Measurements from ENCODE around the genes KCTD8 and GUF1.

DNA sequence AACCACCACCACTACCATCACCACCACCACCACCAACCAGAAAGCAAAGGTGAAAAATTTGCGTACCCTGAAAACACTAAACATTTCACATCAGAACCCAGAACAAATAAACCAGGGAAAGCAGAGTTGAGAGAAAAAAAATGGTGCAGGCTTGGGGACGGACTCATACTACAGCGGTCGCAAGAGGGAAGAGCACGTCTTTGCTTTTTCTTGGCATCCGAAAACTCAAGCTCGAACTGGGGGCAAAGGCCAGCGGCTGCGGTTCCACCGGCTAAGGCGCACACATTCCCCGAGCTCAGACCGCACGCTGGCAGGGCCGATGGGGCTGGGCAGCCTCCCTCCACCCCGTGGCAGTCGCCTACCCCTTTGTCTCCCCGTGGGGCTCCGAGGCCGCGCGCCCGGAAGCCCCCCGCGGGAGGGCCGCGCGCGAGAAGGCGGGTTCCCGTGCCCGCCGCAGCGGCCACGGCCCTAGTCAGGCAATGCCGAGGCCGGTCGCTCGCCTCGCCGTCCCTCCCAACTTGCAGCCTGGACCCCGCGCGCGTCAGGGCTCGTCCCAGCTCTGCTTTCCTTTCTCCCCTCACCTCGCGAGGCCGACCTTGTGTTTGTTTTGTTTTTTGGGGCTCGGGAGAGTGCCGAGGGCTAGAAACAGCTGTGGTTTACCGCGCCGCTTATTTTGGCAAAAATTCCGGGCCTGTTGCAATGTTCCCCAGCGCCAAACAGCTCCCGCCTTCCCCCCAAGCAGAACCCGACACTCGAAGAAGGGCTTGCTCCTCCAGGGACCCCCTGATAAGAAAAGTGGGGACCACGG, 739 bp upstream of the N4BP2 start:
- PRO-cap = no peak
CAGE:
- cytosol, long polyA plus RNA = no peak
- long polyA plus RNA = no peak
- nucleus, long polyA plus RNA = no peak

DNA sequence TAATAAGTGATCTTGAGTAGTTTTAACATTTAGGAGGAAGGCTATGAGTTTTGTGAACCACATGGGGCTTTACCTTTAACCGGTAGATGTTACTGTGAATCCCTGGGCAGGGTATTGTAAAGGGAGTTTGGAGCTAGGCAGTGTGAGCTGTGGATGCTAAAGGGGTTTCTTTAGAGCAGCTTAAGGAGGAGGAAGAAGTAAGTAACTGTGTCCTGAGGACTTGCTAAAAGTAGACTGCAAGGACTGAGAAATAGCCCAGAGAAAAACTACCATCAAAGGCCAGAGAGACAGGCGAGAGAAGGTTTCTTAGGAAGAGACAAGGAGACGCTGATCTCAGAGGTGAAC, 5.6 kb downstream of the RHOH start:
- PRO-cap = no peak
CAGE:
- cytosol, long polyA plus RNA = no peak
- long polyA plus RNA = no peak
- nucleus, long polyA plus RNA = no peak

DNA sequence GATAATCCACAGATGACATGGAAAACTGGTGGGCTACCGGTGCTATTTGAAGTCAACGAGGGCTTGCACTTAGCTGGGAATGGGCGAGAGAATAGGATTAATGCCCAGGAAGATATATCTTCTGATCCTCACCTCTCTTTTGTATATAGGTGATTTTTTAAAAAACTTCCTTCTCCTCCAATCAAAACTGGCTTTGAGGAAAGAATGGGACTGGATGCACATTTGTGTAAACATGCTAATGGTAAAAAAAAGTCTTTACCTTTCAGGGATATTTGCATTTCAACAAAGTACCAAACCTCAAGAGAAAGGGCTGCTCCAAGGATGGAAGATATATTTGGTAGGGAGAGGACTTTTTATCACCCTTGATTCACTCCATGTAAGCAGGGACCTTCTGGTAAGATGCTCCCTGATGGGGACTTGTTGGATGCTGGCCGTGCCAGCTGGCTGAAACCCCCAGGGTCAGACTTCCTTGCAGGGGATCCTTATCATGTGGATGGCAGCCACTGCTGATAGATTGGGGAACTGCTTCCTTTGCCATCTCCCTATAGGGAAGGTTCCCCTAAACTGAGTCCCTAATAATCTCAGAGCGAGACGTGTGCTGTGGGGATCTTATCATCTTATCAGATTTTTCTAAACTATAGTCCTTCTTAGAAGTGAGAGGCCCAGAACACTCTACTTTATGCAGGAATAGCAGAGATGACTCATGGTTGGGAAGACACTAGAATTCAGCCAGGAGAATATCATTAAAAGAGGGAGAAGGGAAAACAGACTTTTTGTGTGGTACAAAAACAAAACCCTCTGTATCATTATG, 15.8 kb downstream of the RHOH start:
- PRO-cap = no peak
CAGE:
- cytosol, long polyA plus RNA = no peak
- long polyA plus RNA = no peak
- nucleus, long polyA plus RNA = no peak

DNA sequence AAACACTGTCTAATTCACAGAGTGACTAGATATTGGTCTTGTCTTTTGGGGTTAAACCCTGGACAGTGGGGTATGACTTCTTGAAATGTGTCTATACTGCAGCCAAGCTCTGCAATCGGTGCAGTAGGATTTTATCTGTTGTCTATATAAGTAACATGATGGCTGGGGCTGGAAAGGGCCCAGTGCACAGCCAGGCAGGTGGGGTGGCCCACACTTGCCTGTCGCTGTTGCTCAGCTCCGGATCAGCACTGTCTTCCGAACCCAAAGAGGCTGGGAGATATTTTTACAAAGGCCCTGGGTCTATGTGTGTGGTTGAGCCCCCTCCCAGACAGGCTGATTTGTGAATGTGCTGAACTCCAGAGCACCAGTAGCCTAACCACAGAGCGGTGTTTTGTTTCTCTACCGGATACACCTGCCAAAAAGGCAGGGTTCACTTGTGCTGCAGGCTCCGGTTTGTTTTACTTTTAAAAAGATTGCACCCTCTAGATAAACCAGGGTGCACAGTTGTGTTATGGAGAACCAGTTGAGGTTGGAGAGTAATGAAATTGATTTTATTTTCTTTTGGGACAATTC, 33.5 kb upstream of the CHRNA9 start:
- PRO-cap = no peak
CAGE:
- cytosol, long polyA plus RNA = no peak
- long polyA plus RNA = no peak
- nucleus, long polyA plus RNA = no peak

- PRO-cap = no peak
CAGE:
- cytosol, long polyA plus RNA = no peak
- long polyA plus RNA = no peak
- nucleus, long polyA plus RNA = no peak
These were observed 12.4 kb upstream of the CHRNA9 start for GRCh38 chr4:40322601-40323213.

DNA sequence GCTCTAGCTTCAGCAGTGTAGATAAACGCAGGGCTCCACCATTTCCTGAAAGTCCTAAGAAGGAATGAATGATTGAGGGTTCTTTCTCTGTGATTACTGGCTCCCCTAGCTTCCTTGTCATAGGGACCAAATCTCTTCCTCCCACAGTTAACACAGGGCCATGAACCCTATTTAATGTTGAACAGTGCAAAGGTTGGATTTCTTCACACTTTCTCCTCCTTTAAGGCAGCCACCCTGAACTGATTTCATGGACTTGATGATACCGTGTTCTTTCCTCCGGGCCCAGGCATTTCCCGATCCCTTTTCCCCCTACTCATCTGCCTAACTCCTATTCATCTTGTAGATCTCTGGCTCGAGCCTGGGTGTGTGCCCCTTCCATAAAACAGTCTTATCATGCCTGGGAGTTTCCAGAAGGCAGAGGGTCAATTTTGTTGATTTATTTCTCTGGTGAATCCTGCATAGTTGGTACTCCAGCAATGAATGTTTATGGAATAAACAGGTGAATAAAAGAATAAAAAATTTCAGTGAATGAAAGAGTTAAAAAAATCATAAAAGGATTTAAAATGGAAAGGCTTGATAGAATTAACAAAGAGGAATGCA, 84.5 kb downstream of the CHRNA9 start:
- PRO-cap = no peak
CAGE:
- cytosol, long polyA plus RNA = no peak
- long polyA plus RNA = no peak
- nucleus, long polyA plus RNA = no peak

DNA sequence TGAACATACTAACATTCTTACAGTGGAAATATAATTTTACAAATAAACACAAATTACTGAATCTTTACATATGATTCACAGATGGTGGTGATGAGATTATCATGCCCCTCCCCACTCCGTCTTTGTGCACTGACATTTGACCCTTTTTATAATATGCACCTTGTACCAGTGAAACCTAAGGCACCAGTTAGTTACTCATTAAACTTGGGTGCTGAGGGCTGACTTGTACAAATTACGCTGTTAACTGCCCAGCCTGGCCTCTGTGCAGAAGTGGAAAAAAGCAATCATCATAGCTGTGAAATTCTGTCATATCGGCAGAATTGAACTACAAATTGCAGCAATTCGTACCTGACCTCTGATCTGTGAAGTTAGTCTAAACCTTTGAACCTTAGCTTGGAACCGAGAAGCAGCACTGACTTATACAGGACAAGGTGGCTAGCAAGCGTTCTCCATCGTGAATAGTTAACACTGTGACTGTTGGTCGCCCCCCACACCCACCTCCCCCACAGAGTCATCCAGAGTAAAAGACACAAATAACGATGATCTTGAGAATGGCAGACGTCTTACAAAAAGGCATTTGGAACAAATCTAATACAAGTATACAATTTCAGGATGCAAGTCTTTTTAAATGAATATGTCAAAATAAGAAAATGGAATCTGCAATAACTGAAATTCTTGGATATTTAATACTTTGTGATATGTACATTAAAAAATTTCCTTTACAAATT, 138.9 kb downstream of the CHRNA9 start:
- PRO-cap = no peak
CAGE:
- cytosol, long polyA plus RNA = no peak
- long polyA plus RNA = no peak
- nucleus, long polyA plus RNA = no peak

DNA sequence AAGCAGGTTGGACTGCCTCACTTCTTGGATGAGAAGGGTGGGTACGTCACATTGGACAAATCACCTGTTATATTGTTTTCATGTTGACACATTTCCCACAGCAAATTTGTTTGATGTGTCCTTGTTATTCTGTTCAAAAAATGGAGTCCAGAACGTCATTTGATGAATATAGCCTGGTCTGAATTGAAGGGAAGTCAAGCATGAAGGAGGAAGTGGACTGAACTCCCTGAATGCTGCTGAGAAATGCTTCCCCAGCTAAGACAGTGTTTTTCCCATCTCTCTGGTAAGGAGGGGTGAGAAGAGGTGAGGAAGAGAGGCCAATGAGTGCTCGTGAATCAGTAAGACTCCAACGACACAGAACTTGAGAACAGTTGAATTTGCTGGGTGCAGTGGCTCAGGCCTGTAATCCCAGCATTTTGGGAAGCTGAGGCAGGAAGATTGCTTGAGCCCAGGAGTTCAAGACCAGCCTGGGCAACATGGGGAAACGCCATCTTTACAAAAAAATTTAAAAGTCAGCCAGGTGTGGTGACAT, 127.4 kb downstream of the RBM47 start:
- PRO-cap = no peak
CAGE:
- cytosol, long polyA plus RNA = no peak
- long polyA plus RNA = no peak
- nucleus, long polyA plus RNA = no peak

DNA sequence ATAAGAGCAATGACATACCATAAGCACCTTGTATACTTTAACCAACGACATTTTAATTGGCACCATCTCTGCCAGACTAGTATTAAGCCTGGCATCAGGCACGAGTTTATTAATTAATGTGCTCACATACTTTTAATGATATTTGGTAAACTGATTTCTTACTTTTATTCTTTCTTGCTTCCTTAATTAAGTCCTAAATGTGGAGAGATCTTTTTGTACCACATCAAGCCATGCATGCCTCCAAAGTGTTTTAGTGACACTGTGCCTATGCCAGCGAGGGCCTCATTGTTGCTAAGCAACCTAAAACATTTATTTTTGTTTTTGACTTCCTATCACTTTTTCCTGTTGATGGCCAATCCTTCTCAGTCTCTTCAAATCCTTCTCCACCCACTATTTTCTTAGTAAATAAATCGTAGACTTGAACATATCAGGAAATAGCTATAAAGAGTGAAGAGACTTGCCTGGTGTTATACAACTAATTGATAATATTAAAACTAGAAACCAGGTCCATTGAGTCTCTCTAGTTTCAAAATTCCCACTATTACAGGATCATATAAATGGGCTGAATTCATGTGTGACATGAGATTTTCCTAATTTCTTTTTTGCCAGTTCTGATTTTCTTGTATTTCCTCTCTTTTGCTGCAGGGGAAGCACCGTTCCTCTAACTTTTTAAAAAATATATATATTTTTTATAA, 5.5 kb upstream of the NSUN7 start:
- PRO-cap = no peak
CAGE:
- cytosol, long polyA plus RNA = no peak
- long polyA plus RNA = no peak
- nucleus, long polyA plus RNA = no peak

DNA sequence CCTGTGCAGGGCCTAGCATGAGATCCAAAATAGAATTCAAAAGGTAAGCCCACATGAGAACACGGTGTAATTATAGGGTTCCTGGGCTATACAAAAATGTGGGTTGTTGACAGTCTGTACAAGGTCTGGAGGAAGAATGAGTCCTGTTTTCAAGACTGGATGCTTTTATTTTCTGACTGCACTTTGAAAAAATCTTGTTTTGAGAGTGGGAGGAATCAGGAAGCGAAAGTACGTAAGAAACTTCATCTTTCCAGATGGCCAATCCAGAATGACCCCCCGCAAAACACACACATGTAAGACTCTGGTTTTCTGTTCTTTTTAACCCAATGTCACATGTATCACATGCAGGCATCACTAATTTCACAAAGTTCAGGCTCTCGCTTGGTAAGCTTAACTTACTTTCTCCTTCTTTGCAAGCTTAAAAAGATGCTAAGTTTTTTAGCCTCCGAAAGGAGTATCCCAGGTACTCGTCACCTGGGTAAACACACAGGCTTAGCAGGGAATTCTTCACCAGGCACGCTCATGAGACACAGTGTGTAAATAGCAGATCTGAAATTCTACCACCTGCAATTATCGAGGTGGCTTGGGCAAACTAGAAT, 90.5 kb downstream of the NSUN7 start:
- PRO-cap = no peak
CAGE:
- cytosol, long polyA plus RNA = no peak
- long polyA plus RNA = no peak
- nucleus, long polyA plus RNA = no peak

DNA sequence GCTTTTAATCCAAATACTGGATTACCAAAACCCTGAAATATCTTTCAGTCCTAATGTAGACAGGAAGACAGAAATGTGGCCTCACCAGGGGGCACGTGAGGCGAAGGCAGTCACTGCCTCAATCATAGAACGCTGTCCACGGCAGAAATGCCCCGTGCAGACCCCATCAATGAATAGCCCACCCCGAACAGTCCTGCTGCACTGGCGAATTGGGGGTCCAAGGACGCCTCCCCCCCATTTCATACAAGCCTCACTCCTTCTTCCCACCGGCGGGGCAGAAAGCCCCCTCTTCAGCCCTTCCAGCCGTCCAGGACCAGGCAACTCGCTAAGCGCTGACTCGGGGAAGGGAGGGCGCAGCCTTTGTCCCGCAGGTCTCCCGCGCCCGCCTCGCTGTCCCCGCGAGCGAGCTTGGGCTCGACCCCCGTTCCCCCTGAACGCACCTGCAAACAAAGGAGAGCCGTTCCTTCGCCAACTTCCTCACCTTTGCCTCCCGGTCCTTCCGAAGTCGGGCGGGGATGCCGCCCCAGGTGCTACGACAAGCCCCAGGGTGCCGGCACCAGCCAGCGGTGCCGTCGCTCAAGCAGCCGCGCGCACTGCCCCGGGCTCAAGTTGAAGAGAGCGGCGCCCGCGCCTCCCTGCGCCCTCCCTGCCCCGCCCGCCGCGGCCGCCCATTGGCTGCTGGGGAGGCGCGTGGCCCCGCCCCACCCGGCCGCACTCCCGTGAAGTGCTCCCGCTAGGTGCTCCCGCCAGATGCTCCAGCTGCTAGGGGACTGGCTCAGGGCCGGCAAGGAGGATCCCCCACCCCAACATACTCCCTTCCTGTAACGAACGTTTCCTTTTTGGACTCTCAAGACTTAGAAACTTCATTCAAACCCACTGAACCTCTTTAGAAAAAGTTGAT, 107.0 kb downstream of the NSUN7 start:
- PRO-cap = no peak
CAGE:
- cytosol, long polyA plus RNA = no peak
- long polyA plus RNA = no peak
- nucleus, long polyA plus RNA = no peak

DNA sequence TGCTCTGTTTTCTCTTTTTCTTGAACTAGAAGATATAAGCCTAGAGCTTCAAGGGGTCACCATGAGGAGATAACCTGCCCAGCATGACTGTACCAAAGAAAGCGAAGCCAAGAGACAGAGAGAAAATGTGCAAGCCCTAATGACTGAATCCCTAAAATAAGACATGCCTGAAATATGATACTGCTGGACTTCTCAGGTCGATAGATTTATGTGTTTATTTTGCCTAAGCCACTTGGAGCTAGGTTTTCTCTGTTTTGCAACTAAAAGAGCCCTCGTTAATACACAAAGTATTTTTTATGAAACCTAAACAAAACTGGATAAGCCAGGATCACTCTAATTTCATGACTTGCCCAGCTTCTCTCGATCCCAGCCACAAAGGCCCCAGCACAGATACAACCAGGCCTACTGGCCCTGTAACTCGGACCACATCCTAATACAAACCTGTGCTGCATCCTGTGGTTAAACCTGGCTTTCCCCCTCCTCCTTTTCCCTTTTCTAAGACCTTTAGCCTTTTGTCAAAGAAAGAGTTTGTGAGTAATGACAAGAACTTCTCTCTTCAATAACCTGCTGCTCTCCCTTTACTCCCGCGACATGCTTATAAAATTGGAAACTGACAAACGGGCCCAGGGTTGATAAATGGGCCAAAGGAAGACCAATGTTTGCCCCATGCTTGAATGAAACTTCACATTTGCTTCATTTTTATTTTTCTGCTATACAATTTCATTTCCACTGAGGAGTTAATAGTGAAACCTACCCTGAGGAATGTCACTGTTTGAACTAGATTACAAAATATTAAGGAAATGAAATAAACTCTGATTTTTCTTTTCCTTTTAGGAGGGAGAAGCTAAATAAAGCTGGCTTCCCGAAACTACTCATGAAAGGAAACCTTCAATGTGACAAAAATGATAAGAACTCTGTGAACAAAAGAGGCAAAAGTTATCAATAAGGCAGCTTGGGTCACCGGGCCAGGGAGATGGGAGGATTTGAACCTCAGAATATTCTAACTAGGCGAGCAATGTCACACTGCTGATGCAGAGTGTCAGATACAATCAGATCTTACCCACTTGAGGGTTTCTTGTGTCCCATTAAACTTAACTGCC, 185.6 kb downstream of the APBB2 start:
- PRO-cap = no peak
CAGE:
- cytosol, long polyA plus RNA = no peak
- long polyA plus RNA = no peak
- nucleus, long polyA plus RNA = no peak

DNA sequence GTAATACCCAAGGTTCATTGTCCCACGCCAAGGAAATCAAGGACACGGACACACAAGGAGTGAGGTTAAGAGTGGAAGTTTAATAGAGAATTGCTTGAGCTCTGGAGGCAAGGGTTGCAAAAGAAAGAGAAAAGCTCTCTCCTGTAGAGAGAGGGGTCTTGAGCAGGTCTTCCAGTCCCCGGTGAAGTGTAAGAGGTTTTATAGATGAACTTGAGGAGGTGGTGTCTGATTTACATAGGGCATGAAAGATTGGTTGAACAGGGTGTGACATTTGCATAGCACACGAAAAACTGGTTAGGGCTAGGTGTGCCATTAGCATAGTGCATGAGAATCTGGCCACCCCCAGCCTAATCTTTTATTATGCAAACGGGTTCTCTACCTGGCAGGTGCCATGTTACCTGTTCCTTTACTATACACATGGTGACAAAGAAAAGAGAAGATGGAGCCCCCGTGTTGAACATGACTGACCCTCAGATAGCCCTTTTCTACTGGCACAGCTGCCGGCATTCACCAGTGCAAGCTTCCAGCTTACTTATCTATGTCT, 71.0 kb downstream of the UCHL1 start:
- PRO-cap = unidirectional peak, minus-strand start at position 171 of the sequence
CAGE:
- cytosol, long polyA plus RNA = no peak
- long polyA plus RNA = no peak
- nucleus, long polyA plus RNA = no peak

DNA sequence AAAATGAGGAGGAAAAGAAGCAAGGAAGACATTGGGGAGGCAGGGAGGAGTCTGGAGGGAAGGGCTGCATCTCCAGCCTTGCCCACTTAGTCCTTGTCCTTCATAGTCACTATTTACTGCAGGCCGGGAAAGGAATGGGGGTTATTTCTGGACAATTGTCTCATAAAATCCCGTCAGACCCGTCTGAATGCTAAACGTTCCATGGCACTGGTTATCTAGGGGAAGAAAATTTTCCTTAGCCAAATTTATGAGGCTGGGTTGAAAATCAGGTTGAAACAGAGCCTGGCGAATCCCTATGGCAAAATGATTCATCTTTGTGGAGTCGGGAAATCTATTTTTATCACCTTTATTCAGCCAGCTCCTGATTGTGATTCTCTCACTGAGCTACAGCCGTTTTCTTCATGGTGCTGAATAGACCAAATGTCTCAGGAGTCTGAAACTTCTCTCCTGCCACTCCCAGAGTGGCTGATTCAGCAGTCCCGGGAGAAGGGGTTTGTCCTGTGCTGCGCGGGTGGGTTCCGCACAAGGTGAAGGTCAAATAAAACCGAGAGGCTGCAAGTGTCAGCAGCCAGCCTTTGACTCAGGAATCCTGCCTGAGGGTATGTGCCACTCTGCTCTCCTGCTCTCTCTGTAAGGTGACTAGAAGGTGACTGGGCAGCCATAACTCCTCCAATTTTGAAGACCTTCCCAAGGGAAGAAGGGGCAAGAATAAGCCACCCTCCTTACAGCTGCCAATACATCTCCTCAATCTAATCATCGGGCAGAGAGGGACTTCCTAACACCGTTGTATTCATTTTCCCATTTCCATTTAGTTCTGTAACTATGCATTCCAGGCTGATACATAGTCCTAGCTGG, 1.1 kb downstream of the LIMCH1 start:
- PRO-cap = no peak
CAGE:
- cytosol, long polyA plus RNA = no peak
- long polyA plus RNA = no peak
- nucleus, long polyA plus RNA = no peak

- PRO-cap = no peak
CAGE:
- cytosol, long polyA plus RNA = no peak
- long polyA plus RNA = no peak
- nucleus, long polyA plus RNA = no peak
These were observed 7.2 kb downstream of the LIMCH1 start for GRCh38 chr4:41544956-41545847.

GRCh38 chr4:41959613-41960198, 21.9 kb upstream of the DCAF4L1 start:
- PRO-cap = no peak
CAGE:
- cytosol, long polyA plus RNA = no peak
- long polyA plus RNA = no peak
- nucleus, long polyA plus RNA = no peak

- PRO-cap = no peak
CAGE:
- cytosol, long polyA plus RNA = no peak
- long polyA plus RNA = no peak
- nucleus, long polyA plus RNA = no peak
These were observed 51.5 kb downstream of the ATP8A1 start for GRCh38 chr4:42605032-42606149.

DNA sequence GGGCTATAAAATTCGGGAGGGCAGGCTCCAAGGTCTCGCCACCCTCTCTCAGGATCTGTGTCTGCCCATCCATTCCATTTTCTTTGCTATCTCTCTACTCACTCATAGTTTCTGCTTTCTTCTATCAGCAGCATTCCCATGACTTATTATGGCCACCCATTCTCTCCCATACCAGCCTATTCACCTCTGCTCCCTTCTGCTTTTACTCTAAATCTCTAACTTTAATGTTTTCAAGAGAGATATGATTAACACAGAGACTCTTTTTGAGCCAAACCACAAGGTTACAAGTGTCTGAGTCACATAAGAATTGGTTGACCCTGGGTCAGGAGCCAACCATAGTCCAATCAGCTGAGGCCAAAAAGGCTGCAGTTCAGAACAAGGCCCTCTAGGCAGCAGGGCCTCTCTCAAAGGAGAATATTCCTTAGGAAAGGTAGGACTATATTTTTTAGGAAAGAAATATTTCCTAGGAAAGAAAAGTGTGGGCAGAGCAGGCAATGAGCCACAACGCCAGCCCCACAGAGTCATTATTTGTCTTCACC, 2.4 kb downstream of the ATP8A1 start:
- PRO-cap = no peak
CAGE:
- cytosol, long polyA plus RNA = no peak
- long polyA plus RNA = no peak
- nucleus, long polyA plus RNA = no peak

DNA sequence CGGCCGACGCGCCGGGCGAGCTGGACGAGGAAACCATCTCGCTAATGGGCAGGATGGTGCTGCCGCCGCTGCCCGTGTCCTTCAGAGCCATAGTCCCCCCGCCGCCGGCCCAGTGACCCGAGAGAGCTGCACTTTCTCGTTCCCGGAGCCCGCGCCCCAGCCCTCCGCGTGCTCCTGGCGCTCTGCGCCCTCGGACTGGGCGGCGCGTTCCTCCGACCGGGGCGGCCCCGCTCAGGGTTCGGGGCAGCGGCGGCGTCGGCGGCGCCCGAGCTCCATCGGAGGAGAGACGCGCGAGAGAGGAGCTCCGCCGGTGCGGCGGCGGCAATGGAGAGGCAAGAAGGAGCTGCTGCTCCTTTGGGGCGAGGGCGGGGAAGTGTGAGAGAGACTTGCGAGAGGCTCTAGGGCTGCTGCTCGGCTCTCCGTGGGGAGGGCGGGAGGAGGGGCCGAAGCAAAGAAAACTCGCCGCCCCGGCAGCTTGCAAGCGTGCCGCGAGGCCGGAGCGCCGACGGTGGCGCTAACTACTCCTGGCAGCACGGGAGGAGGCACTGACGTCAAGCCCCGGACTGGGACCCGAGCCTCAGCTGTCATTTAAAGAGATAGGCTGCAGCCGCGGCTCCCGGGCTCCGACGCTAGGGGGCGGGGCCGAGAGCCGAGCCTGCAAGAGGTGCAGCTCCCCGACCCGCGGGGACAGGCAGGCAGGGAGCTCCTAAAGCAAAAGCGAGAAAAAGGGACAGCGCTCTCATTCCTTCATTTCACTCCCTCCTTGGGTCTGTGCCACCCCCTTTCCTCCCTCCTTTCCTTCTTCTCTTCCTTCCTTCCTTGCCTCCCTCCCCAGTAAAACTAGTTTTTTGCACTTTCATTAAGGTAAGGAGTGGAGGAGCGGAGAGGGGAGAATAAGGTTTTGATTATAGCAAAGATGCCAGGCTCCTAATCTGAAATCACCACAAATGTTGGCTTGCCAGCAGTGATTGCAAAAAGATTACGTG, at the start of gene KCTD8:
TSS of gene KCTD8 (minus strand) at position 377 of the 986 bp plus-strand sequence.
- PRO-cap = no peak
CAGE:
- cytosol, long polyA plus RNA = no peak
- long polyA plus RNA = no peak
- nucleus, long polyA plus RNA = no peak

- PRO-cap = bidirectional peak, plus-strand start at chr4:44678453, minus-strand start at chr4:44678339
CAGE:
- cytosol, long polyA plus RNA = no peak
- long polyA plus RNA = start-site peak on the plus strand at chr4:44678418-44678465, 83 and 159 reads in 2 replicates
- nucleus, long polyA plus RNA = no peak
These were observed at the start of gene GUF1 for GRCh38 chr4:44677877-44679054. Gene GUF1 (plus strand): TSS chr4:44678420.